ENCODE results near the gene HBM.

- RRBS, result no CpG with 5 or more reads among the region's 14 CpGs
These were observed 36.6 kb downstream of the POLR3K start for GRCh38 chr16:16622-17394.

DNA sequence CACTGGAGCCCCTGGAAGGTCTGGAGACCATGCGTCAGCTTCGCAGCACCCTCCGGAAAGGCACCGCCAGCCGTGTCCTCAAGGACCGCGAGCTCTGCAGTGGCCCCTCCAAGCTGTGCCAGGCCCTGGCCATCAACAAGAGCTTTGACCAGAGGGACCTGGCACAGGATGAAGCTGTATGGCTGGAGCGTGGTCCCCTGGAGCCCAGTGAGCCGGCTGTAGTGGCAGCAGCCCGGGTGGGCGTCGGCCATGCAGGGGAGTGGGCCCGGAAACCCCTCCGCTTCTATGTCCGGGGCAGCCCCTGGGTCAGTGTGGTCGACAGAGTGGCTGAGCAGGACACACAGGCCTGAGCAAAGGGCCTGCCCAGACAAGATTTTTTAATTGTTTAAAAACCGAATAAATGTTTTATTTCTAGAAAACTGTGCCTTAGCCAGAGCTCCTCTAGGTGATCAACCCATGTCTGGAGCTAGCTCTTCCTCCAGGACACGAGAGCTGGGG is 7.5 kb downstream of the MPG start:
- RRBS, result no CpG with 5 or more reads among the region's 18 CpGs

DNA sequence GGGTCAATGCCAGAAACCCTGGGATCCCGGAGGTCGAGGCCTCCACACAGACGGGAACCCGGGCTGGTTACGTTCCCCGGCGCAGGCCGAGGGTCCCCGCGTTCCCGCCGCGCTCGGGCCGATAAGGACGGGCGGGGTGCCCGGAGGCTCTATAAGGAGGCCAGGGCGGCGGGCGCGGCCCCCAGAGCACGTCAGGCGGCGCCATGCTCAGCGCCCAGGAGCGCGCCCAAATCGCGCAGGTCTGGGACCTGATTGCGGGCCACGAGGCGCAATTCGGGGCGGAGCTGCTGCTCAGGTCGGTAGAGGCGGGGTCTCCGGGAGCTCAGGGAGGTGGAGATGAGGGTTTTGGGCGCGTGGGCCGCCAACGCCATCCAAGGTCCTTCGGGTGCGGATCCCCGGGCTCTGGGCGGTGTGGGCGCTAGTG is at the start of gene HBM:
TSS of gene HBM (plus strand) at position 184 of the 424 bp plus-strand sequence.
- RRBS, result 3% methylated on average over 19 of the region's 47 CpGs

DNA sequence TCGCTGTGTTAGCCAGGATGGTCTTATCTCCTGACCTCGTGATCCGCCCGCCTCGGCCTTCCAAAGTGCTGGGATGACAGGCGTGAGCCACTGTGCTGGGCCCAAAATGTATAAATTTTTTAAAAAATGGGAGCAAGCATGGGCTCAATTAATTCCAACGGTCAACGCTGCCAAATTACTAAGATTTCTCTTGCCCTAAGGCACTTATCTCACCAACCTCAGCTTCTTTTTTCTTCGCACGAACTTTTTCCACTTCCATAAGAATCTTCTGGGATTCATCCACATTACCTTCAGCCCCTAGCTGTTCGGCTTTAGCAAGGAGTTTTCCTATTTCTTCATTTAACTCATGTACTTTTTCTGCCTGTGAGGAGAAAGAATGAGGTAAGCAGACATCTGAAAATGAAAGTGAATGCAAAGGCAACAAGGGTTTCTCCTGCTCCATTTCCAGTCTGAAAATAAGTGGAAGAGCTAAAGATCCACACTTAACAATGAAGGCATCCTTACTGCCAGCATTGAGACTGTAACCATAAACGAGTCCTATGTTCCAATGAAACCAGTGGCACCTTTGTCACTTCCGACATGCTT is 23.4 kb downstream of the LUC7L start:
- RRBS, result no CpG with 5 or more reads among the region's 13 CpGs

- RRBS, result no CpG with 5 or more reads among the region's 23 CpGs
These were observed 18.0 kb downstream of the FAM234A start for GRCh38 chr16:252448-253194.

- RRBS, result no CpG with 5 or more reads among the region's 33 CpGs
These were observed 14.1 kb downstream of the PDIA2 start for GRCh38 chr16:296945-297502.

- RRBS, result 92% methylated on average over 6 of the region's 40 CpGs
These were observed 14.8 kb downstream of the PDIA2 start for GRCh38 chr16:297654-298296.

GRCh38 chr16:399278-399861 is 2.3 kb upstream of the DECR2 start:
- RRBS, result no CpG with 5 or more reads among the region's 19 CpGs

DNA sequence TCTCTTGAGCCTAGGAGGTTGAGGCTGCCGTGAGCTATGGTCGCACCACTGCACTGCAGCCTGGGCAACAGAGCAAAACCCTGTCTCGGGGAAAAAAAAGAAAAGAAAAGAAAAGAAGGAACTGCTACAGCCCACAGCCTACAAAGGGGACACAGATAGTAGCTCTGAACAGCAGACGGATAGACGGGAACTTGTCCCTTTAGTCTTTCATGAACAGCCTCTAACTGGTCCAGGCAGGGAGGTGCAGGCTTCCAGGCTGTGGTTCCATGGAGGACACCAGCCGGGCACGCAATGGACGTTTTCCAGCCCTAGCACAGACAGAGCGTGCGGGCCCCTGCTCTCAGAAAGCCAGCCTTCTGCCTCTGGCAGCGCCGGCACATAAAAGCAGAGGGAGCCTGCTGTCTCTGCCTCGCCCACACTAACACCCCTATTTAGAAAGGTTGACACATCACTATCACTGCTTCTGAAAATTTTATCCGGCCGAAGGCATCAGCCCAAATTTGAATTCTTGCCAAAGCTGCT is 1.6 kb upstream of the RAB11FIP3 start:
- RRBS, result 32% methylated on average over 6 of the region's 15 CpGs

DNA sequence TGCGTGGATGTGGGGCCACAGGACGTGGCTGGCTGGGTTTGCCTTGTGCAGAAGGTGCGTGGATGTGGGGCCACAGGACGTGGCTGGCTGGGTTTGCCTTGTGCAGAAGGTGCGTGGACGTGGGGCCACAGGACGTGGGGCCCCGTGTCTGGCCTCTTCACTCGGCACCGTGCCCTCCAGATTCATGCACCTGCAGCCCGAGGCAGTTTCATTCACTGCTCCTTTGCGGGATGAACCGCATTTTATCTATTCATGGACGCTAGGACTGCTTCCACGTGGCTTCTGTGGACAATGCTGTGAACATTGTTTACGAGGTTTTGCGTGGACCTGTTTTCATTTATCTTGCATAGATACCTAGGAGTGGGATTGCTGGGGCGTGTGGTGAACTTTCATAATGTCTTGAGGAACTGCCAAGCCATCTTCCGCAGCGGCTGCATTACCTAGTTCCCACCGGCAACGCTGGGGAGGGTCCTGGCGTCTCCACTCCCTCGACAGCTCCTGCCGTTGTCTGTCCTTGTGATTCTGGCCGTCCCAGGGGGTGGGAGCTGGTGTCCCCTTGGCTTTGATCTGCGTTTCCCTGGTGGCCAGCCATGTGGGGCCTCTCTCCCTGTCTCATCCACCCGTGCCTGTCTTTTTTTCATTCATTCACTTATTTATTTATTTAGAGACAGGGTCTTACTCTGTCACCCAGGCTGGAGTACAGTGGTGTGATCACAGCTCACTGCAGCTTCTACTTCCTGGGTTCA is 14.6 kb downstream of the CAPN15 start:
- RRBS, result no CpG with 5 or more reads among the region's 28 CpGs

GRCh38 chr16:559501-559919 is 684 bp upstream of the PRR35 start:
- RRBS, result 13% methylated on average over 12 of the region's 22 CpGs

- RRBS, result no CpG with 5 or more reads among the region's 11 CpGs
These were observed 1.2 kb upstream of the PIGQ start for GRCh38 chr16:568458-569166.

GRCh38 chr16:578884-579558 is 9.3 kb downstream of the PIGQ start:
- RRBS, result 39% methylated on average over 16 of the region's 43 CpGs

DNA sequence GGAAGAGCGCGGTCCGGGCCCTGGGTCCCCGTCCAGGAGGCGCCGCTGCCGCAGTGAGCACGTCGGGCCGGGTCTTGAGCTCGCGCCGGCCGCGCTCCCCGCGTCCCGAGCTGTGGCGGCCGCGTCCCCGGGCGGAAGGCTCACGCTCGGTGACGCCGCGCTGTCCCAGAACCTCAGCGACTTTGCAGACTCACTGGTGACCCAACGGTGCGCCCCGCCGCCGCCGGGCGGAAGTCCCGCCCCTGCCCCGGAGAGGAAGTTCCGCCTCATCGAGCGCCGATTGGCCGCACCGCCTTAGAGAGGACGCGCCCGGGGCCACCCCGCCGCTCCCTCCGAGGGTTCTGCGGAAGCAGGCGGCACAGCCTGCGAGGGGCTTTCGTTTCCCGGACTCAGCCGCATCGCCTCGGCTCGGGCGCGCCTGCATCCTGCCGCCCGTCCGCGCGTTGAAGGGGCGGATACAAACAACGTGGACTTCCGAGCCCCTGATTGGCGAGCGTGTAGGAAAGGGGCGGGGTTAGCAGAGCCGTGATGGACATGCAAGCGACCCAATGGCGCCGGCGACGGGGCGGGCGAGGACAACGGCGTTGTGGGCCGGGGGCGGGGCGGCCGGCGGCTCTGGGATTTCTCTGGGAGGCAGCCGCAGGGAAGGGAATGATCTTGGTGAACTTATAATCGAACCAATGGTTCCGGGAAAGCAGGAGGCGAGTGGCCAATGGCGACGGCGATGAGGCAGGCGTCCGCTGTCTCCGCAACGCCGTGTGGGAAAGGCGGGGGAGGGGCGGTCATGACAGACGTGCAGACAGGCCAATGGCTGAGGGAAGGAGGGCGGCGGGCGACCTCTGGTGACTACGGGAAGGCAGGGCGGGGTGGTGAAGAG is 577 bp upstream of the RAB40C start:
- RRBS, result 2% methylated on average over 61 of the region's 107 CpGs

GRCh38 chr16:593474-594091 is 3.7 kb downstream of the RAB40C start:
- RRBS, result no CpG with 5 or more reads among the region's 19 CpGs

- RRBS, result no CpG with 5 or more reads among the region's 38 CpGs
These were observed 6.3 kb downstream of the RAB40C start for GRCh38 chr16:595770-596894.

DNA sequence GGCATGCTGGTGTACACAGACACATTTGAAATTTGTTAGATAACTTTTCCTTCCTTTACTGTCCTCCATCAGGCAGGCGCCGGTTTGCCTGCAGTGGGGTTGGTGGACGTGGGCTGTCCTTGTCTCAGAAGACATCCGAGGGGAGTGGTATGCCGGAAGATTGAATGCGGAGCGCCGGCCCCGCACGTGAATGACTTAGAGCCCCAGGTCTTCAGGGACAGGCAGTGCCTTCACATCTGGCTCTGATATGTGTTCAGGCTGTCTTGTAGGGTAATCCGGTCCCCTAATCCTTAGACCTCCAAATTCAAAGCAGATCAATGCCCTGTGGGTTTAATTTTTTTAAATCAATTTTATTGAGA is 13.4 kb downstream of the RAB40C start:
- RRBS, result 45% methylated on average over 8 of the region's 11 CpGs

GRCh38 chr16:608810-609937 is 19.3 kb downstream of the RAB40C start:
- RRBS, result no CpG with 5 or more reads among the region's 27 CpGs

DNA sequence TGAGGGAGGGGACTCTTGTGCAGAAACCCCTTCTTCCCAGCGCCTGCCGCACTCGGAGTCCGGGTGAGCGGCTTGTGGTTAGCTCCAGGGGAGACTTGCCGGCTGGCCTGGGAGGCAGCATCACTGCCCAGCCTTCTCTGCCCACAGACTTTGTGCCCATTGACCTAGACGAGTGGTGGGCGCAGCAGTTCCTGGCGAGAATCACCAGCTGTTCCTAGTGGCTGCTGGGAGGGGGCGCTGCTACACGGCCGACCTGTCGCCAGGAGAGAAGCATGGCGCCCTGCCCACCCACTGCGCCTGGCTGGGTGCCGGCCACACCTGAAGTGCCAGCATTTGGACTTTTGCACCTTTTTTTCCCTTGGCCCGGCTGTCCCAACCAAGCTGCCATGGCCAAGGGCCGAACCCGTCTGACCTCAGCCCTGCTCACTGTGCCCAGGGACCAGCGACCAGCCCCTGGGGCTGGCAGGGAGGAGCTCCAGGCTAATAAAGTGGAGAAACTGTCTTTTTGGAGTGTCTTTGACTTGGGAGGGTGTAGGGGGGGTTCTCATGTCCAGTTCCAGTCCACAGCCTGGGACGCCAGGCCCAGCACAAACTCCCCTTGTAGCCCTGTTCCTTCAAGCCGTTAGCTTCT is 1.1 kb upstream of the WDR90 start:
- RRBS, result no CpG with 5 or more reads among the region's 22 CpGs

DNA sequence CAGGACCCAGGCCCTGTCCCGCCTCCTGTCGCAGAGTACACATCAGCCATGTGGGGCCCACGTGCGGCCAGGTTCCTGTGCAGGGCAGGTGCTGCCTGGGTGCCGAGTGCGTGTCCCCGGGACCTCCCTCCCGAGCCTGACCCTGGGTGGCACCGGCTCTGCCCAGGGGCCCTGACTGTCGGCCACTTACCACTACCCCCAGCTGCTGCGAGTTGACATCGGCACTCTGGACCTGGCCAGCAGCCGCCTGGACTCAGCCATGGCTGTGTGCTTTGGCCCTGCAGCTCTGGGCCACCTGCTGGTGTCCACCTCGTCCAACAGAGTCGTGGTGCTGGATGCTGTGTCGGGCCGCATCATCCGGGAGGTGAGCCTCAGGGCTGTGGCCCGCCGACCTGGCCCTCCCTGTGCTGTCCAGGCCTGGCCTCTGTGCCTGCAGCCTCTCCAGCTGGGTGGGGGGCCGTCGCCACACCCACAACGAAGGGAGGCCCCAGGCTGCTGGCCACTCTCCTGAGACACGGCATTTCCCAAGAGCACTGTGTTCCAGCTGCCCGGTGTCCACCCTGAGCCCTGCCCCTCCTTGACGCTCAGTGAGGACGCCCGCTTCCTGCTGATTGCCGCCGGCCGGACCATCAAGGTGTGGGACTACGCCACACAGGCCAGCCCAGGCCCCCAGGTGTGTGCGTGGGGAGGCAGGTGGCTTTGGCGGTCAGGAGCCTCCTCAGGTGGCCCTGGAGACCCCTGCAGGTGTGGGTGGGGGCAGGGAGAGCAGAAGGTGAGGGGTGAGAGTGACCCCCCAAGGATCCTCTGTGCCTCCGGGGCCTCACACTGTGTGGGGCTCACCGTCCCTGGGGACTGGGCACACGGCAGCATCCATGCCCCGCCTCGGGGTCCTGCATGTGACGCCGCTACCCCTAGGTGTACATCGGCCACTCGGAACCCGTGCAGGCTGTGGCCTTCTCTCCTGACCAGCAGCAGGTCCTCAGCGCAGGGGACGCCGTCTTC is 9.1 kb downstream of the WDR90 start:
- RRBS, result 93% methylated on average over 6 of the region's 47 CpGs

All from epidermal melanocyte (primary cell).